GM06990 (cell line): ENCODE results near the gene FSIP1.

GRCh38 chr15:36106672-36107225, 472.7 kb upstream of the CDIN1 start:
- RRBS = no CpG with 5 or more reads among the region's 5 CpGs

GRCh38 chr15:36818380-36818826, 239.0 kb downstream of the CDIN1 start:
- RRBS = over 99% methylated on average over 3 of the region's 21 CpGs

- RRBS = no CpG with 5 or more reads among the region's 12 CpGs
Observed at GRCh38 chr15:37094001-37095094, 6.0 kb downstream of the MEIS2 start.

DNA sequence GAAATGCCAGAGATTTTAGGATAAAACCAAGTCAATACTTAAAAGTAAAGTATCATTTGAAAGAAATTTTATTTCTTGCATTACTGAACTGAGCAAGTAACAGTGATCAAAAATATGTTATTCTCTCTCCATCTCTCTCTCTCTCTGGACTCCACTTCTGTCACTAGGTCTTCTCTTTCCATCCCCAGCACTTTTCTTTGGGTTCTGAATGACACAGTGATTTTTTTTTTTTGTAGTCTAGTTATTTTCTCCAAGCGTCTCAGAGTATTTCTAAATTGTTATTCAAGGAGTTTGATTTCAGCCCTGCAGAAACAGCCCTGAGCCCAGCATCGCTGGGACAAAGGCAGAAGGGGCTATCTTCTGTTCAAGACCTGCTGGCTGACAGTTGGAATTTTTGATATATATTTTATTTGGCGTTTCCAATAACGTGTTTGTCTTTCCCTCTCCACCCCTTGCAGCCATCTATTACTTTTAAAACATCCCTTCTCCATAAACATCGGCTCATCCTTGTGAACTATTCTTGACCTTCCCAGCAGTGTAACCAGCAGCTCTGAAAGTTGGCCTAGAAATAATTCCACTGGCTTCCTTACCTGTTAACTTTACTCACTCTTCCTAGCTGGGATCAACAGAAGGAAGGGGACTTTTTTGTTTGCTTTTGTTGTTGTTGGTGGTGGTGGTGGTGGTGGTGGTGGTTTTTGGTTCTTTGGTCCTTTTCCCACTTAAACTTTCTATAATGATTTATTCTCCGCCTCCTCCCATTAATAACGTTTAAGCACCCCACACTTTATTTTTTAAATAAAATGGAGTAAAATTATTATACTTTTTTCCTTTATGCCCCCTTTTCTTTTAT, 5.5 kb upstream of the MEIS2 start:
- RRBS = no CpG with 5 or more reads among the region's 7 CpGs

DNA sequence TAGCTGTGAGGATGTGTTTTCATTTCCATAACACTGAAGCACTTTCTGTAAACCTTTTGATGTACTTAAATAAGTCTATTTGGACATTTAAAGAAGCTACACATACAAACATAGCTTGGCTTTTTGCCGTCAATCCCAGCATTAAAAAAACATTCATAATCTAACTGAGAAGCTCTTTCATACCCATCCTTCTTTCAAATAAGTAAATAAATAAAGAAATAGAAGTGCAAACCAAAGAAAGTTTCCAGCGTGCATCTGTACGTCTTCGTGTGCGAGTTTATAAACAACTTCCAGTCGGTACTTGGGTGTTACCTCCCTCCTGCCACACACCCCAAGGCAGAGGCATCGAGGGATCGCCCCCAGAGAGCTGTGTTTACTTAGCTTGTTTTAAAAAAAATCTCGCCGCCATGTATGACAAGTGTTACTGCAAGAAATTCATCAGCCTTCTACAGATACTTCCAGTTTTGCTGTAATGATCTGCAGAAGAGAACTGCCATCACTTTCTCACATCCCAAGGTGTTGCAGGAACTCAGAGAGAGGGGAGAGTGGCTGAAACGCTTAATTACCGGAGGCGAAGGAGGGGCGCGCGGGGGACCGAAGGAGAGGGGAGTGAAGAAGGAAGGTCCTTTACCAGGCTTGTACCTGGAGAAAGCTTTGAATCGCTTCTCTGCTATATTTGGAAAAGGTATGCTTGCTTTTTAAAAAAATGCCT, 9.0 kb upstream of the MEIS2 start:
- RRBS = no CpG with 5 or more reads among the region's 18 CpGs

DNA sequence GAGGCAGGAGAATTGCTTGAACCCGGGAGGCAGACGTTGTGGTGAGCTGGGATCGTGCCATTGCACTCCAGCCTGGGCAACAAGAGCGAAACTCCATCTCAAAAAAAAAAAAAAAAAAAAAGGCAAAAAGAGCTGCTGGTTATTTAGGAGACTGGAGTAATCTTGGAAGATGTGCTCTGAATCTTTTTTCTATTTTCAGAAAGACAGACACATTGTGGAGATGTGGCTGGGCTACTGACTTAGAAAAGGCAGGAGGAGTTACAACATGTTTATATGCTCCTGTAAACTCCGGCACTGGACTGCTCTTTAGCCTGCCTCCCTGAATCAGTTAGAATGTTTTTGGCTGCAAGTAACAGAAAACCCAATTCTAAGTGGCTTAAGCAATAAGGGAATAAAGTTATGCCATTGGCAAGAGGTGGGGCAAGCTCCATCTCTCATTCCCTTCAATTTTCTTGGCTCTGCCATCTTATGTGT, 22.2 kb upstream of the MEIS2 start:
- RRBS = no CpG with 5 or more reads among the region's 5 CpGs

- RRBS = no CpG with 5 or more reads among the region's 14 CpGs
Observed at GRCh38 chr15:38263087-38264172, 10.8 kb downstream of the SPRED1 start.

GRCh38 chr15:38332434-38333248, 80.0 kb downstream of the SPRED1 start:
- RRBS = no CpG with 5 or more reads among the region's 4 CpGs

DNA sequence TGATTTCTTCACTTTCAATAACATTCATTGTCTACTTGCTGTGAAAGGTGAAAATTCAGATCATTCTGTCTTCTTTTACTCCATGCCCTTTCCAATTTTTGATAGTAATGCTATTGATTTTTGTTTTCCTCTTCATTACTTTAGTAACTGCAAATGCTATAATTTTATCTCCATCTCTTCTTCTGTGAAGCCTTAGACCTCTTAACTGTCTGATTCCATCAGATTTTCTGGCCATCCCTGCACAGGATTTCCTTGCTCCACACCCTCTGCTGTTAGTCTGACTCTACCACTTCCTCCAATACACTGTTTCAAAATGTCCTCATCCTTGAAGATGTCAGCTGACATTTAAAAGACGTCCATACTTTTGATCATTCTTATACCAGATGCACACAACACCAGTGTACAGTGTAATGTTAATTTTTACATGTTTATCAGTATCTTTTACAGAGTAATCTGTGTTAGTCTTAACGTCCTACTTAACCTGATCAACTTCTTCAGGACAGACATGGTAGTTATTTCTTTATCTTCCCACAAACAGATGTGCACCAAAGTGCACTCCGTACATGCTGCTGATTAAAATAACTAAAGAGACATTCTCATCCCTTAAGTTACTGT, 102.3 kb upstream of the RASGRP1 start:
- RRBS = no CpG with 5 or more reads among the region's 3 CpGs

DNA sequence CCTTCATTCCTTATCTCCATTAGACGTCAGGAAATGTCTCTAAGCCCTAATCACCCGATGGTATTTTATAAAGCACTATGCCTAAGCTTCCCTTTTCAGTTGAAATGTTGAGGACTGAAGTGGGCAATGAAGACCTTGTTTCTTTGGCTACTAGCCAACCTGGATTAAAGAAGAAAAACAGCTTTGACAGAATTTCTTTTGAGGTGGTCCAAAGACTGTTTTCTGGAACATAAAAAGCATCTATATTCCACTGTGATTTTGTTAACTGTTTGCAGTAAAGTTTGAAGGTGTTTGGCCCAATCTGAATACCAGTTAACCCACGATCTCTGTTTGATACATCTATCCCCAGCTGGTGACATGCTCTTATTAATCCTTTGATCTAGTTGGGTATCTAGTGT, 263.8 kb upstream of the RASGRP1 start:
- RRBS = no CpG with 5 or more reads among the region's 3 CpGs

DNA sequence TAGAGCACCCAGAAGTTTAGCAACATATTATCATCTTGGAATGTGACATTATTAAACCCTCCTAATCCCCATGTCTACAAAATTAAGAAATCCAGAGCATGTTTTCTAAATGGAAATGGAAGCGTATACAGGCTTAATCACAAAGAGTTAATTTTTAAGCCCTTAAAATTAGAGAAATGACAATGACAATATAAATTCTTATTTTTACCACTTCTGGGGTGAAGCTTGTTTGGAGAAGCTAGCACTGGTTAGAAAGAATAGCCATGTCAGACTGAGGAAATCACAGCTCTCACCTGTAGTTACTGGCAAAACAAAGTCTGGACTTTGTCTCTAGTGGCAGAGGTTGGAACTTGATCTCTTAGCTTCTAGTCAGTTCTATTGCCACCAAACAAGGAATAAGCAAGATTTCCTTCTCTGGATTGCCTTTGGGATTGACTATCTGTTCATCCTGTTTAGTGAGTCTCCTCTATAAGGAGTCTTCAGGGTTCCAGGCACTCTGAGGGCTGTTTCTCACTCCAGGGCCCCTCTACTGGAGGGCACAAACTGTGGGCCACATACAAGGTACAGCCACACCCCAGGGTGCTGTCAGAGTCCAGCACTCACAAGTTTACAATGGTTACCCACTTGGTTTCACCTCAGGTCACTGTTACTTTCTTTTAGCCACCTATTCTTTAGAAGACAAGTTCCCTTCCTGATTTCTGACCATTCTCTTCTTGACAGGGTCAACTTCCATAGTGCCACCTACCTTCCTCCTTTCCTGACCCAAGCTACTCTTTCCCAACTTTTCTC, 426.7 kb upstream of the THBS1 start:
- RRBS = no CpG with 5 or more reads among the region's 1 CpG

GRCh38 chr15:39301569-39302226, 279.2 kb upstream of the THBS1 start:
- RRBS = no CpG with 5 or more reads among the region's 4 CpGs

- RRBS = no CpG with 5 or more reads among the region's 3 CpGs
Observed at GRCh38 chr15:39427656-39428282, 153.1 kb upstream of the THBS1 start.

GRCh38 chr15:39431944-39432573, 148.8 kb upstream of the THBS1 start:
- RRBS = no CpG with 5 or more reads among the region's 2 CpGs

DNA sequence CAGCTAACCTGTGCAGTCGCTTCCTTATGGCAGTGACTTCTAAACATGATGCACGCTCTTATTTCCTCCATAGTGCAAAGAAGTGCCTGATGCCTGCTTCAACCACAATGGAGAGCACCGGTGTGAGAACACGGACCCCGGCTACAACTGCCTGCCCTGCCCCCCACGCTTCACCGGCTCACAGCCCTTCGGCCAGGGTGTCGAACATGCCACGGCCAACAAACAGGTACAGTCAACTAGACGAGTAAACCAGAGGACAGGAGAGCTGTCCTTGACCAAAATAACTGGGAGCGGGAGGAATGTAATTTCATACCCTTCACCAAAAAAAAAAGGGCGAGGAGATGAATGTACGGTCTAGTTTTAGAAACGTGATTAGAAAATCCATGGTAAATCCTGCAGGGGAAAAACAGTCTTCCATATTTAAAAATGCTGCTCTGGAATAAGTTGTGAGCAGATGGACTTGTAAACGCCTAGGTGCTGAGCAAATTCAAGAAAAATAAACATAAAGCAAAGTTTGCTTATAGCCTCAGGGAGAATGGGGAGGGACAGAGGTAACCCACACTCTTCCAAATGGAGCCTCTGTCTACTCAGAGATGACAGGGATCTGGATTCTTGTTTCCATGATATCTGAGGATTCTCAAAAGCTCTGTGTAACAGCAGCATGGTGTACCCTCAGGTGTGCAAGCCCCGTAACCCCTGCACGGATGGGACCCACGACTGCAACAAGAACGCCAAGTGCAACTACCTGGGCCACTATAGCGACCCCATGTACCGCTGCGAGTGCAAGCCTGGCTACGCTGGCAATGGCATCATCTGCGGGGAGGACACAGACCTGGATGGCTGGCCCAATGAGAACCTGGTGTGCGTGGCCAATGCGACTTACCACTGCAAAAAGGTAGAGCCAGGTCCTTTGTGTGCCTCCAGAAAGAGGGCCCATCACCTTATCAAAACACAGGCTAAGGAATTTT, 8.5 kb downstream of the THBS1 start:
- RRBS = 81% methylated on average over 2 of the region's 27 CpGs

DNA sequence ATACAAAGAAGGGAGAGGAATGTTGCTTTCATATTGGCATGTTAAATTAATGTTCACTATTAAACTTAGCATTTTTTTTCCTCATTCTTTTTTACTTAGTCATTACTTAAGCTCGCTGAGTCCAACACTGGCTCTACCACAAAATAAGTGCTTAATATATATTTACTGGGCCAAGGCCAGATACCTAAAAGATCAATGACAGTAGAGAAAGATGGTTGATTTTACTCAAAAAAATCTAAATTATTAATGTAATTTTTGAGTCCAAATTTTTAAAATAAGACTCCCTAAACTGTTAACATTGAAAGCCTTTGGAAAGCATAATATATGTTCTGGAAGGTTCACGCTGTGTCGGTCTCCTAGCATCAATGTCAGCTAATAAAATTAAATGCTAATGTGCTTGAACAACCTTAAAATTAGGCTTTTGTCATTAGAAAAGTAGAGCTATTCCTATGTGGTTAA, 14.0 kb downstream of the THBS1 start:
- RRBS = no CpG with 5 or more reads among the region's 3 CpGs

DNA sequence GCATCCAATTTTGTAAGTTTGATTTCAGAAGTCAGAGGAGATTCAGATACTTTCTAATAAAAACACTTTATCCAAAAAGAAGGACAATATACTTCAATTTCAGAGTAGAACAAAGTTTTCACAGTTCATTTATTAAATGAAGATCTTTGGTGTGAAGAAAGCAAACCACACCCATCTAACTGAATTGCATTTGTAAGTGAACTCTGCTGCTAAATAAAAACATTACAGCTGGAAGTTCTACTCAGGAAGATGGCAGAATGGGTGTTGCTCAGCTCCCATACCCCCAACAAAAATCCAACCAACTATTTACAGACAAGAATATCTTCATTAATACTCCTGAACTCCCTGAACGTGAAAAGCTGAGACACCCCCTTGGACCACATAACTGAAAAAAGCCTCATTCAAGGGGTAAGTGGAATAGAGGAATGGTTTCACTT, 27.6 kb downstream of the THBS1 start:
- RRBS = no CpG with 5 or more reads among the region's 1 CpG

- RRBS = no CpG with 5 or more reads among the region's 1 CpG
Observed at GRCh38 chr15:39621192-39621657, 40.3 kb downstream of the THBS1 start.

- RRBS = no CpG with 5 or more reads among the region's 4 CpGs
Observed at GRCh38 chr15:39623533-39624075, 42.7 kb downstream of the THBS1 start.

- RRBS = 6% methylated on average over 5 of the region's 67 CpGs
Observed at GRCh38 chr15:39782306-39783122, at the start of gene FSIP1. Gene FSIP1 (minus strand): TSS chr15:39782841.